Metanephros (tissue), 2 donors: Measurements from ENCODE around the genes CHST6, TMEM231 and MON1B.

DNA sequence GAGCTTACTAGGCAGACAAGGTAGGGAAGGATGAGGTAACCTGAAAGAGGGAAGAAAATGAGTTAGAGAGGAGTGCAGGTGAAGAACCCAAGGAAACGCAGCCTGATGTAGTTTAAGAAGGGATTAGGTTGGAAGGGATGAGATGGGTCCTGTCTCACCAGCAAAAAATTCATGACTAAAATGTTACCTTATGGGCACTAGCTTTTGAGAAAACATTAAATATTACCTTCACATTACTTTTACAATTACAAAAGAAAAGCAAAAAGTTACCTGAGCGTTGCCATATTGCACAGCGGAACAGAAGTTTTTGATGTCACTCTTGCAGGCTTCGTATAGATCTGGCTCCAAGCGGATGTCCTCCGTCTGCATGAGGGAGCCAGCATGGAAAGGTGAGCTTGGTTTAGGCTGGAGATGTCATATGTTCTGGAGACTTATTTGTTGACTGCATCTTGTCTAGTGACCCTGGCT is 46.2 kb upstream of the CLEC18B start:
- RAMPAGE, long total RNA = no peak

DNA sequence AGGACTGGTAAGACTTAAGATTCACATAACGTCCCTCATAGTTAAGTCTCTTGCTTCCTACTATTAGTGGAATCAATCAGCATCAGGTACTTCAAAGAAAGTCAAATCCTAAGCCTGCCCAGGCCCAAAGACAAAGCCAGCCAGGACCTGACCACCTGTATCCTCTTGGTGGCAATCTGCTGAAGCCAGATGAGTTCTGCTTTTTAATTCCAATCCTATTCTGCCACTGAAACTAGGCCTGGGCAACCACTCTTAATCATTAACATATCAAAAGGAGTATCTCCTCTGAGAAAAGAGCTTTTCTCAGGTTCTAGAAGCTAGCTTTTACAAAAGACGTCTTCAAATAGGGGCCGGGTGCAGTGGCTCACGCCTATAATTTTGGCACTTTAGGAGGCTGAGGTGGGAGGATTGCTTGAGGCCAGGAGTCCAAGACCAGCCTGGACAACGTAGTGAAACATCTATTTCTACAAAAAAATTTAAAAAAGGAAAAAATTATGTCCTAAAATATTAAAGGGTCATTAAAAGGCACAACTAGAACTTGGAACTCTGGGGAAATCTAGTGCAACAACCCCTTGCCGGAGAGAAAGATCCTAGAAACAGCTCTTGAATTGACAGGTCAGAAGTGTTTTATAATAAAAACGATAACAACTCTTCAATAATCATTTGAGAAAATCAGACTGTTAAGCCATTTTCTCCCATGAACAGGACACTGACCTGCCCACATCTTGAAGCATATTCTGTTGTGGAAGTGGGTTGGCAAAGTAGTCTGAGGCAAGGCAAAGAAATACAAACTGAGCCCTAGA is 15.3 kb upstream of the GLG1 start:
- RAMPAGE, long total RNA = no peak

- RAMPAGE, long total RNA = no peak
These were observed 28.5 kb upstream of the GLG1 start for GRCh38 chr16:74635379-74635814.

DNA sequence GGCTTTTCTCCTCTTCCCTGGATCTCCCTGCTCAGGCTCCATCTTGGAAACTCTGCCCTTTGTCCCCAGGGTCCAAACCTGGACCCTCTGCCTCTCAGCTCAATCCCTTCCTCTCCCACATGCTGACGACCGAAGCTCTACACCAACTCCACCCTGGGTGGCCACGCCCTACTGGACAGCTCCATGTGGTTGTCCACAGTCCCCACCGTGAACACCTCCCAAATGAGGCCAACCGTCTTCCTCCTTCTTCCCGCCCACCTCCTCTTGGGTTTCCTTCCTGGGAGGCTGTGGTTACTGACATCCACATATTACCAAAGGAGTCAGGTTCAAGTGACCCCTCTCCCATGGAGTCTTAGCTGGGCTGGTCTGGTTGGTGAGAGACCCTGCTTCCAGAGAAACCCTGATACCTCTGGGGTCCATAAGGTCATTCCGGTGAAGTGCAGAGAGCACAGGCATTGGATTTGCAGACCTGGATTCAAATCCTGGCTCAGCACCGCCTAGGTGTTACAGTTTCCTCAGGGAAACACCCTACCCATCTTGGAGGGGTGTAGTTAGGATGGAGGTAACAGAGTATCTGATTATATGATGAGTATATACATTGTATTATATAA is 22.7 kb upstream of the MLKL start:
- RAMPAGE, long total RNA = no peak

GRCh38 chr16:74740756-74741348 is 33.8 kb downstream of the FA2H start:
- RAMPAGE, long total RNA = no peak

DNA sequence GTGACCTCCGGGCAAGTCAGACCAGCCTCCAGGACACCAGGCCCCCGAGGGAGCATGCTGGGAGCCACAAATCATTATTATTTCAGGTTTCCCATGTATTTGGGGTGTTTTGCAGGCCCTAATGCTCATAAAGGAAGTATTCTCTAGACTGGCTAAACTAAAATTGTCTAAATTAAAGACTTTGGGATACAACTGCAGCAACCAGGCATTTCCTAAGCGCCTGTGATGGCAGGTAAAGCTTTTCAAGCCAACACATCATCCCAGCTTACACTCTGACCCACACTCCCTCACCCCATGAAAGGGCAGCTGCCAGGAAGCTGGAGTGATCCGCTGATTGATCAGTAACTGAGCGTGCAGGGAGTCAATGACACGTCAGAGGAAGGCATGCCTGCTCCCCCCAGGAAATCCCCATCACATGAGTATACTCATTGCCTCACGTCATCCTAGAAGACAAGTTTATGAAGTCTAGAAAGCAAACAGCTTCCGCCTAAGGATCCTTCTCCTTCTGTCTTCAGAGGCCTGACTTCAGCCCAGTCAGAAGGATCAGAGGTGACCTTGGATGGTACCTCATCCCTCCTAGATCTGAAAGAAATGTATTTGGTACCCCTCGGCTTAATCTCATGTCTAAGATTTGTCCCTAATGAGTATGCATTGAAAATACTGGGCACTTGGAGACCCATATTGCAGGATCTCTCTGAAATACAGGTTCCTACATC is 14.3 kb downstream of the FA2H start:
- RAMPAGE, long total RNA = no peak

GRCh38 chr16:74923783-74924607 is 60.9 kb downstream of the WDR59 start:
- RAMPAGE, long total RNA = no peak

DNA sequence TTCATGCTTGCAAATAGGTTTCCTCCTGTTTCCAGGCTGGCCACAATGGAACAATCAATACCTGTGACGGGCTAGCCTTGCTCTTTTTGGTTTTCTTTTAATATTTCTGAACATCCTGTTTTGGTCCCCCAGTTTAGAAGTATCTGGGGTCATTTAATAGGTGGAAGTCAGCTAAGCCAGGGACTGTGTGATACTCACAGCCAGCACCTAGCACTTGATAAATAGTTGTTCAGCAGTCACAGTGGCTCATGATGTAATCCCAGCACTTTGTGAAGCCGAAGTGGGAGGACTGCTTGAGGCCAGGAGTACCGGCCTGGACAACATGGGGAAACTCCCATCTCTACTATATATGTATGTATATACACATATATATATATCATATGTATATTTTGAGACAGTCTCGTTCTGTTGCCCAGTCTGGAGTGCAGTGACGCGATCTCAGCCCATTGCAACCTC is 1.8 kb upstream of the ZNRF1 start:
- RAMPAGE, long total RNA = no peak

DNA sequence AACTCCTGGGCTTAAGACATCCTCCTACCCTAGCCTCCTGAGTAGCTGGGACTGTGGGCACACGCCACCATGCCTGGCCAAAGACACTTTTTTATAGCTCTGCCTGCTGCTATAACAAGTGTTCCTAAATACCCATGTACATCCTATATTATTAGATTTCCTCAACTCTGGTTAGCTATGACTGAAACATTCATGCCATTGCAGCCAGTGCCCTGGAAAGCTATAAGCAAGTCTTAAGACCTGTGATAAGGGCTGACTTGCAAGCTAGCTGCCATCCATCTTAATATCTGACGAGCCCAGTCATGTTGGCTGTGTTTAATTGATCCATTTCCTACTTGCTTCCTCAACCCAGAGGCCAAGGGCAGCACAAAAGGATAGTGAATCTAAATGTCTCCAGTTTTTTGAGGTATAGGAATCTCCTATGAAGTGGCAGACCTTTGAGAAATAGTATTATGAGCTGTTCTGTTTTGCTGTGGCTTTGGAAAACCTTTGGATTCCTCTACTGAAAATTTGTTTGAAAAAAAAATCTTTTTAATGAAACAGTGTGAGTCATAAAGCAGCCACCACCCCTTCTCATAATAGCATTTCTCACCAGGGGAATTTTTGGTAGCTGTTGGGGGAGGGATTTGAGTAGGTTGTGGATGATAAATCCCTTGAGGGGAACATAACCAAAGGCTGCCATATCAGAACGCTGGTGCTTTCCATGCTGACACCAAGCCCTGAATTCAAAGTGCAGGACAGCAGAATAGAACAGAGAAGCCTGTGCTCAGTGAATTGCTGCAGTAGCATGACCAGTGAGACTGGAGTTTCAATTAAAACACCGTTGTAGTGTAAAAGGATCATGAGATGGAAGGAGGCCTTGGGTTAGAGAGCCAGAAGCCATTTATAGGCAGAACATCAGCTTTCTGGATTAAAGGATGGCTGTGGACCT is 12.9 kb downstream of the ZNRF1 start:
- RAMPAGE, long total RNA = no peak

- RAMPAGE, long total RNA = no peak
These were observed 21.1 kb downstream of the ZFP1 start for GRCh38 chr16:75169394-75169920.

- RAMPAGE, long total RNA = no peak
These were observed 7.1 kb downstream of the BCAR1 start for GRCh38 chr16:75244025-75244926.

GRCh38 chr16:75296562-75297193 is 45.3 kb upstream of the BCAR1 start:
- RAMPAGE, long total RNA = no peak

- RAMPAGE, long total RNA = no peak
These were observed 9.1 kb downstream of the CHST6 start for GRCh38 chr16:75486058-75486542.

DNA sequence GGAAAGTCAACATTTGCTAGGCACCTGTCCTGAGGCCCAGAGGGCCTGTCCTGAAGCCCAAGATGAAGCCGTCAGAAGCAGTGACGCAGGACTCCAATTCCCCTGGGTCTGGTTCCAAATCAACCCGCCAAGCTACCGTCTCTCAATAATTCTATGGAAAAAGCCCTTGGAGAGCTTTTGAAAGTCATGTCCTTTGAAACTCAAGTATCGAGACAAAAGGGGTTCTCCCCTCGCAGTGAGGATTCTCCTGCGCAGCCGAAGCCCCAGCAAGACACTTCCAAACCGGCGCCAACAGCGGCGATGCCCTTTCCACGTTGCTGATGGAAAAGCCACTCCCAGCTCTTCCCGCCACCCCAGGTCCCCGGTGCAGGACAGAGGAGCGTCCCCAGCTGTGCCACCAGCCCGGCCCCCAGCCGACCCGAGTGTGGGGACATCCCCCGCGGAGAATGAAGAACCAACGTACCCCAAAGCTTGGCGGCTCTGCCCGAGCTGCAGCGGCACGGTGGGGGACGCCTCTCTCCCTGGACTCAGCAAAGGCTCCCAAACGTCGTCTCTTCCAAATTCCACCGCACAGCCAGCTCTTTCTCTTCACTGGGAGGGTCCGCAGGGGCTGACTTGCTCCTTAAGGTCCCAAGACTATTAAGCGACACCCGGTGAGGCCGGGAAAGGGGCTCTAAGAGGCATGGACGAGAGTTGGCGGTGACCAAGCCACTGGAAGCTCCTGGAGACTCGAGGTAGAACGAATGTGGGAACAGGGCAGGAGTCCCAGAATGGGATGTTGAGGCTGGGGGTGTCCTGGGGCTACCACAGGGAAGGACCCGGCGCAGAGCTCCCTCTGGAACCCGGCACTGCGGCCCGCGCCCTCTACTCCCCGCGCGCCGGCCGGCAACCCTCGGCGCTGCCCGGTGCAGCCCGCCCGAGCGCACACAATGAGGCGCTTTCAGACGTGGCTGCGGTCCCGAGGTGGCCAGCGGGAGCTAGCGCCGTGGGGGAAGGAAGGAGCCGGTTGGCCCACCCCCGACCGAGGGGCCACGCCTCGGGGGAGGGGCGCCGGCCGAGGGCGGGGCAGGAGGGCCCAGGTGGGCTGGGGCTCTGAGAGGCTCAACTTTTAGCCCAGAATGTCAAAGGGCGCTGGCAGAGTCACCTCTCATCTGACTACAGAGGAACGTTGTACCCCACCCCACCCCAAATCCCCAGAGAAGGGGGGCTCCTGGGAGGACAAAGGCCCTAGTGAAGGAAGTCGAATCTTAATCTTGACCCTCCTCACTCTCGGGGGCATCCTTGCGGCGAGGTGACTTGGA is at the start of gene CHST6:
Gene CHST6, minus strand, starts transcription at position 965 of the 1,301 bp plus-strand sequence.
- RAMPAGE, long total RNA = no peak

- RAMPAGE, long total RNA = no peak
These were observed 5.4 kb upstream of the CHST5 start for GRCh38 chr16:75541253-75541839.

DNA sequence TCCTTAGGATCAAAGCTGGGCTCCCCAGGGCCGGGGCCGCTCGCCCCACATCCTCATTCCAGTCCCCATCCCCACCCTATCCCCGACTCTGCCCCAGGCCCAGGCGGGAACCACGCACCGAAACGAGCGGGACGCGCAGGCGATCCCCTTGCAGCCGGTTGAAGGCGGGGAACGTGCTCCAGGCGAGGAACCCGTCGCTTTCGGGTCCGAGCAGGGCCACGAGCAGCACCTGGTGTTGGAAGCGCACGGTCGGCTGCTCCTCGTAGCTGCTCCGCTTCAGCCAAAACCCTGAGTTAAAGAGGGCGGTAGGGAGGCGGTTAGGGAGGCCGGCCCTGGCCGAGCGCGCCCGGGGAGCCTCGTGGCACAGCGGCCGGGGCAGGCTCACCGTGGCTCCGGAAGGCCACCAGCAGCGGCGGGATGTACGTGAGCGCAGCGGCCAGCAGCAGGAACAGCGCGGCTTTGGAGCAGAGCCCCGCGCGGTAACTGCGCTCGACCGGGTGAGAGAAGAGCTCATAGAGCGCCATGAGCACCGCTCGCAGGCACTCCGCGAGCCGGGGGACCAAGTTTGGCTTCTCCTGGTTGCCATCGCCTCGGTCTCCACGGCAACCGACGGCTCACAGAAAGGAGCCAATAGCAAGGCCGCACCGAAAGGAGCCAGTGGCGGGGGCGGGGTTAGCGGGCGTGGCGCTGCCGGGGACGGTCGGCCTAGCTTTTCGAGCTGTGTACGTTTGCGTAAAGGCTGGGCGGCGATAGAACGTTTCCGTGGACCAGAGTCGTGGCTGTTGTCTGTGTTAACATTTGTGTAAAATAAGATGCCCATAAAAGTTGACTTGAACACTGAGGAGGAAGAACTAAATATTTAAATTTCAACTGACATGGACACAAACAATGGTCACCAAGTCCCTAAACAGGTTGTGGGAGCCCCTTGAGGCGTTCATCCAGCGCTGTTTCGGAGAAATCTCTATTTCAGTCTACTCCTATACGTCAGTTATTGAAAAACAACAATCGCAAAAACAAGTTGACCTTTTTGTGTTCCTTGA is at the start of gene TMEM231:
Gene TMEM231, minus strand, starts transcription at position 567 of the 1,040 bp plus-strand sequence.
- RAMPAGE, long total RNA = no peak

- RAMPAGE, long total RNA = no peak
These were observed 10.4 kb downstream of the TERF2IP start for GRCh38 chr16:75657639-75658623.

- RAMPAGE, long total RNA = no peak
These were observed 42.1 kb upstream of the CNTNAP4 start for GRCh38 chr16:76234970-76235549.

DNA sequence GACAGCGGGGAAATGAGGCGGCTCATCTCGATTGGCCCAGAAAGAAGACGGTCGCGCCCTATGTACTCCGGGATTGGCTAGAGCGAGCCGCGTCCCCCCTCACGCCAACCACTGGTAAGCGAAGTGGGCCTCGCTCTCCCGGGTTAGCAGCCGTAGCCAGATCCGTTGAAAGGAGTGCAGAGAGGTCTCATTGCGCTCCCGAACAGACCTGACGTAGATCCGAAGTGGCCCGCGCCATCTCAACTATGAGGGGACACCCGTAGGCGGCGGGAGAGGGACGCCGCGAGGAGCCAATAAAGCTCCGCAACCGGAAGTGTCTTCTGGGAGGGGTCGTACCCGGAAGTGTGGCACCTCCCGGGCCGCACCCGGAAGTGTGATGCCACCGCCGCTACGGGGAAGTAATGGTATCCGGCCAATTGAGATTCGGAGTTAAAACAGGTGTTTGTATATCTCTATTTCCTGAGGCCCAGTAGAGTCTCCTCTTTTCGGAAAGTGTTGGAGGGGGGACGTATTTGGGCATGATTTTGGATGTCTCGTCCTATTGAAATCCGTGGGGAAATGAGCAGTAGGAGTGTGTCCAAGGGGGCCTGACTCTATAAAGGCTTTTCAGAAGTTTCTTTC is at the start of gene MON1B:
Gene MON1B, plus strand, starts transcription at position 370 of the 621 bp plus-strand sequence.
- RAMPAGE, long total RNA = start-site peak on the plus strand centred at position 138 of the sequence, 106 bp wide, 264 and 52 reads in 2 replicates; start-site peak on the plus strand centred at position 378 of the sequence, 33 bp wide, 182 and 32 reads in 2 replicates

- RAMPAGE, long total RNA = no peak
These were observed 58.6 kb upstream of the NUDT7 start for GRCh38 chr16:77663686-77664045.